Bronchial lymph node (tissue), 1 donor: ENCODE results near the gene PNN.

GRCh38 chr14:39175152-39176264, at the start of gene PNN:
Gene PNN, plus strand, starts transcription at chr14:39175254.
- PRO-cap = bidirectional peak, plus-strand start at chr14:39175207, minus-strand start at chr14:39175067; unidirectional peak, minus-strand start at chr14:39175672

DNA sequence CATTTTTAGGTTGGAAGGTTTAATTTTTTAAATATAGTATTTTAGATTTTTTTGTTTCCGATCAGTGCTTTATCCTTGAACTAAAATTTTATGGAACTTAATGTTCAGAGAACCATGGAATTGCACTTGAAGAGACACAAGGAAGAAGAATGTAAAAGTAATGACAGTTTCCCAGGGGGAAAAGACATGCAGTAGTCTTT, 8.9 kb downstream of the PNN start:
- PRO-cap = no peak

DNA sequence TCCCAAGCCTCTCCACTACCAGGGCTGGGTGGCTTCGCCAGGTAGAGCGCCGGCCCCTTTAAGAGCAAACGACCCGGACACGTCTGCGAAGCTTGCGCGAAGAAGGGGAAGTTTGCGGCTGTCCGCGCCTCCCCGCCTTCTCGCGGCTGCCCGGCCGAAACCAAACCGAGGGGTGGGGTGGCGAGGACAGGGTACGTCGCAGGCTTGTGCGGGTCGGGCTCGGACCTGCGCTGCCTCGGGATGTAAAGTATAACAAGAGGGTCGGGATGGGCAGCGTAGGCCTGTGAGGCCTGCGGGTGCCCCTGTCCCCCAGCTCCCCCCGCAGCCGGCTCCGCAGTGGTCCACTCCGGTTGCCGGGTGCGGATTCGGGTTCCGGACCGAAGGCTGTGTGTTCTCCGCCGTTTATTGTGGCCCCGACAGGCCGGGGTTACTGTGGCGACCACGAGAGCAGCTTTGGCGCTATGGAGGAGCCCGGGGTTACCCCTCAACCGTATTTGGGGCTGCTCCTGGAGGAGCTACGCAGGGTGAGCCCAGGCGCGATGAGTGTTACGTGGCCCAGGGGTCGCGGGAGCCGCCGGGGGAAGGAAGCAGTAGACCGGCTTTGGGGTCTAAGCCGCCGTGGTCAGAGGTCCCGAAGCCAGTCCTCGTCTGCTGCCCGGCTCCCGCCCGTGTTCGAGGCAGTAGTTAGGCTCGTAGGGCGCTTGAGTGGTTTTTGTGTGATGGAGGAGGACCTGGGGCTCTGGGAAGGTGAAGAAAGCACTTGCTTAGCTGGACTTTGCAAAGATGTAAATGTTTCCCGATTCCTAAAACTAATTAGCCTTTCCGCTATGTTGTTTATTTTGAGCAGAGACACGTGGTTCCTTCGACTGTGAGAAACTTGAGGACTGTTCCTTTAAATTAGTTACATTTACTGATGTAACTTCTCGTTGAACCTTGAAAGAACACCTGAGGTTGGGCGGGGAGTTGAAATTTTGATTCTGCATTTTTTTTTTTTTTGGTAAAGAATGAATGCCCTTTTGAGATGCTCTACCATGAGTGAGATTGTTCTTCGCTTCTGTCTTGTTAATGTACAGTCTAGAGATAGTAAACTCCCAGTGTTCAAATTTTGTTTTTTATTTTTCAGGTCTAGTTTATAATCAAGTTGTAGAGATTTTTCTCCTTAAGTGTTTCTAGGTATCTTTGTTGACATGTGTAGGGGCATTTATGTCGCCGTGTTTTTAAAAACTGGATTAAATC, 33.7 kb downstream of the MIA2 start:
- PRO-cap = bidirectional peak, plus-strand start at position 168 of the sequence, minus-strand start at position 85 of the sequence; unidirectional peak, minus-strand start at position 653 of the sequence; unidirectional peak, minus-strand start at position 777 of the sequence; unidirectional peak, minus-strand start at position 811 of the sequence

DNA sequence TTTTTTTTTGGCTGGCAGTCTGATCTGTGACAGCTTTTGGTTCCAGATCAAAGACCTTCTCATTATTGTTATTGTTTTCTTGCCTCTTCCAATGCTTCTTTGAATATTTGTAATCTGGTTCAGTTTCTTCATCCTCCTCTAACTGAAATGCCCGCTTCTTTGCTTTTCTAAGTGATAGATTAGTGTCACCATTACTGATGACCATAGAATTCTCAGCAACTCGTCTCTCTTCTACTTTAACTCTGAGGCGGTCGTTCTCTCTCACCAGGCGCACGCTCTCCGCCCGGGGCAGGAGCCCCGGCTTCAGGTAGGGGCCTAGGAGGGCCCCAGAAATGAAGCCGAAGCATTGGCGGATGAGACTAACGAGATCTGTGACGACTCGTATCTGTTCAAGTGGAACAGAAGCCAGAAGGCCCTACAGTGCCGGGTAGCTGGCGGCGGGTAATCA, 45.6 kb downstream of the FBXO33 start:
- PRO-cap = no peak

- PRO-cap = no peak
Measured at GRCh38 chr14:39411105-39411462, 21.1 kb downstream of the FBXO33 start.

DNA sequence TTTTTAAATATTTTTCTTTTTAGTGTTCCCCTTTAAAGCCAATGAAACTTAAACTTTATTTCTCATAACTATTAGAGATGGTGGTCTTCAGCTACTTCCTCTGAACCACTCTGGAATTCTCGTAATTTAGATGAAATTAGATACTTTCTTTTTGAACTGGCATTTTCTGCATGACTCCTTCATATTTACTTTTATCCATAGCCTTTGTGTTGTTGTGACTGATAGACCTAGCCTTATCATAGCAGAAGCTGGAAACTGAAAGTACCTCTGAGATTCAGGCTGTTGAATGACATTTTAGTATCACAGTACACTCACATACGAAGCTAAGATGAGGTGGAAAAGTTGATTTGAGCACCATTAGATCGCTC, 525.0 kb upstream of the FBXO33 start:
- PRO-cap = no peak

- PRO-cap = no peak
Measured at GRCh38 chr14:40737086-40737347, 869.7 kb upstream of the LRFN5 start.

DNA sequence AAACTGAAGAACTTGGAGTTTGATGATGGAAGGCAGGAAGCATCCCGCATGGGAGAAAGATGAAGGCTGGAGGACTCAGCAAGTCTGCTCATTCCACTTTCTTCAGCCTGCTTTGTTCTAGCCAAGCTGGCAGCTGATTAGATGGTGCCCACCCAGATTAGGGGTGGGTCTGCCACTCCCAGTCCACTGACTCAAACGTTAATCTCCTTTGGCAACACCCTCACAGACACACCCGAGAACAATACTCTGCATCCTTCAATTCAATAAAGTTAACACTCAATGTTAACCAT, 865.8 kb upstream of the LRFN5 start:
- PRO-cap = no peak

DNA sequence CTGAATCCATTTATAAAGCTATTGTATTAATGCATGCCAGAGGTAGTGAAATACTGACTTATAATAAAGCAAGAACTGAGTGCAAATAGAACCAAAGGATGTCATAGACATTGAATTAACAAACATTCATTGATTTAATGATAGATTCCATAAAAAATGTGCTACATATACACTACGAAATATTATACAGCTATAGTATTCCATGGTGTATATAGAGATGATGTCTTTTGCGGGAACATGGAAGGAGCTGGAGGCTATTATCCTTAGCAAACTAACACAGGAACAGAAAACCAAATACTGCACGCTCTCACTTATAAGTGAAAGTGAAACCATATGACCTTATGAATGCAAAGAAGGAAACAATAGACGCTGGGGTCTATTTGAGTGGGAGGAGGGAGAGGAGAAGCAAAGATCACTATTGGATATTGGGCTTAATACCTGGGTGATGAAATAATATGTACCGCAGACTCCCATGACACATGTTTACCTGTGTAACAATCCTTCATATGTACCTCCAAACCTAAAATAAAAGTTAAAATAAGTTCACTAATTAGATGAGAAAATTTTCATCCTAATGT, 142.7 kb downstream of the LRFN5 start:
- PRO-cap = no peak

- PRO-cap = no peak
Measured at GRCh38 chr14:42414285-42414884, 807.7 kb downstream of the LRFN5 start.

- PRO-cap = unidirectional peak, minus-strand start at chr14:44193150
Measured at GRCh38 chr14:44193012-44193438, 314.1 kb downstream of the FSCB start.

- PRO-cap = no peak
Measured at GRCh38 chr14:44798361-44798897, 98.6 kb upstream of the C14orf28 start.

DNA sequence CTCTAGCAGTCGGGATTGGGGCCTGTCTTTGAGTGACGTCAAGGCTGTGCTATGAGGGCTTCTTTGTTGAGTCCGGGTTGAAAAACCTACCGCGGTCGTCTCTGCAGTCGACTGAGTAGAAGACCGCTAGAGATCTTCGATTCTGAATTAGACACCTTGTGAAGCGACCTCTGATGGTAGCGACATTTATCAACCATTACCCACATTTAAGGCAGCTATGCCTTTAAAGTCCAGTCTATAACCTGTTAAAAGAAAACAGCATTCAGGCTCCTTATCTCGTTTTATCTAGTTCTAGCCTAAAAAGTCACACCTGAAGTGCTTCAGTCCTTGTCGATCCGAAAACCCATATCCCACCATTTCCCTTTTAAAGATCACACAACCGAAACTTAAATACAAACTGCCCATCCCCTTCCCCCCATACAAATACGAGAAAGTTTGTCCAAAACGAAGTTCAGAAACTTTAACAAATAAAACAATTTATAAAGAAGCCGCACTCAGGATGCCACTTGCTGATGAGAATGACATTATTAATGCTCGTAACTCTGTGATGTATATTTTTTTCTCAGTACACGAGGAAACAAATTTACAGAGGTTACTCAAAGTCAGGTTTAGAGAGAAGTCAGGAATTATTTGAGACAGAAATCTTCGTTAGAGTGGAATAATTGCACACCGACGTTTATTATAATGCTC, 429 bp upstream of the FKBP3 start:
- PRO-cap = bidirectional peak, plus-strand start at position 80 of the sequence, minus-strand start outside the sequence; unidirectional peak, minus-strand start at position 337 of the sequence

DNA sequence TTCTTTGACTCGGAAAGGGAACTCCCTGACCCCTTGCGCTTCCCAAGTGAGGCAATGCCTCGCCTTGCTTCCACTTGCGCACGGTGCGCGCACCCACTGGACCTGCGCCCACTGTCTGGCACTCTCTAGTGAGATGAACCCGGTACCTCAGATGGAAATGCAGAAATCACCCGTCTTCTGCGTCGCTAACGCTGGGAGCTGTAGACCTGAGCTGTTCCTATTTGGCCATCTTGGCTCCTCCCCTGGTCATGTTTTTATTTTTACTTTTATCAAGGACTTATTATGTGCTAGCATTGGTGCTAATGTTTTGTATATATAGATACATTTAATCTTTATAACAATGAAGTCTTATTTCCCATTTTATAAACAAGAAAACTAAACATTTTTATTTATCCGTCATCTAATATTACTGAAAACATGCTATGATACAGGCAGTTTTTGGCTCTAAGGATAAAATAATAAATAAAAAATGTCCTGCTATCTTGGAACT, 636.1 kb upstream of the MIS18BP1 start:
- PRO-cap = no peak

- PRO-cap = no peak
Measured at GRCh38 chr14:48267658-48268358, 592.4 kb upstream of the MDGA2 start.

DNA sequence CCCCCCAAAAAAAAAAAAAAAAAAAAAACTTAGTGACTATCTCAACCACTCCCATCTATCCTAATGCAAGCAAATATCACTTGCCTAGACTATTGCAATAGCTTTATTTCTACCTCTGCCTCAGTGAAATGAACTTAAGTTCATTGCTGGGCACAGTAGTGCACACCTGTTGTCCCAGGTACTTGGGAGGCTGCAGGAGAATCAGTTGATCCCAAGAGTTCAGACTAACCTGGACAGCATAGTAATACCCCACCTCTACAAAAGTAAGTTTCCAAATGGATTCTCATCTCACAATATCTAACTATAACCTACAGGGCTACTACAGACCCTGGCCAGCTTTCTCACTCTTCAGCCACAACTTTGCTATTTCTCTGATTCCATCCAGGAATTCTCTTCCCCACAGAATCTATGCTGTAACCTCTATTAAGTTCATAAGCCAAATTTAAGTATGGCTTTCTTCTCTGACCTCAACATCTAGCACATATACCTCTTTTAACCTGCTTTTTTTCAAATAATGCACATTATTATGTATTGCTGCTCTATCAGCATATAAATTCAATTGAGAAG, 4.1 kb downstream of the RPS29 start:
- PRO-cap = no peak

GRCh38 chr14:49597458-49597805, 1.3 kb upstream of the LRR1 start:
- PRO-cap = no peak

DNA sequence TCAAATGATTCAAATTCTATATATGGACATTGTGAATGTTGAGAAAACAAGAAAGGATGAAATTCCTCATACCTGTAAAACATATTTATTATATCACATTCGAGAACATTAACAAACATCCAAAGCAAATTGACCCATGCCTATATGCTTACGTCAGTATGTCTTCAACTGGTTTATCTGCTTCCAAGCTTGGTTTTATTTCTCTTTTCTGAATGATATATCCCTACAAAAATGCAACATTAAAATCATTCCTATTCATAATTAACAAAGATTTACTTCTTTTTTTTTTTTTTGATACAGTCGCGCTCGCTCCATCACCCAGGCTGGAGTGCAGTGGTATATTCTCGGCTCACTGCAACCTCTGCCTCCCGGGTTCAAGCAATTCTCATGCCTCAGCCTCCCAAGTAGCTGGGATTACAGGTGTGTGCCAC, 20.5 kb downstream of the NEMF start:
- PRO-cap = no peak

GRCh38 chr14:49840545-49840942, 12.0 kb downstream of the NEMF start:
- PRO-cap = no peak

DNA sequence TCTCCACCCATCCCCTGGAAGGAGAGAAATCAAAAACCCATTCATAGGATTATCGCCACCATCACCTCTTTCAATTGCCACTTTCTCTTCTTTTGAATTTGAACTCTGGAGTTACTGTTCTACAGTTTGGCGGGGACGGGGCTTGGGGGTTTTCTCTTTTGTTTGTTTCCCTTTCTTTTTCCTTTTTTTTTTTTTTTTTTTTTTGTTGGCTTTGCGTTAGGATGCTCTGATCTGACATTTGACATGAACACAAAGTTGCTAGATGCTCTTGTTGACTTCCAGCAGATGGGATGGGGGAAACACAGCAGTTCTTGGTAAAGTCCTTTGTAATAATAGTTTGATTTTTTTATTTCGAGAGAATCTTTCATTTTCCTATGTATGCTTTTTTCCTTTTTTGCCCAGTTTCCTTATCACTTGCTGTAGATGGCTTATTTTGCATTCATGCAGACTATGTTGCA, 1.4 kb downstream of the ARF6 start:
- PRO-cap = no peak